Jurkat, Clone E6-1 (cell line): Measurements from ENCODE around the genes RPL9 and RBM47.

GRCh38 chr4:39231606-39232518 is 49.5 kb downstream of the WDR19 start:
- RRBS = no CpG with 5 or more reads among the region's 12 CpGs

- RRBS = no CpG with 5 or more reads among the region's 10 CpGs
Observed at GRCh38 chr4:39367072-39367651, 1.0 kb upstream of the RFC1 start.

- RRBS = no CpG with 5 or more reads among the region's 5 CpGs
Observed at GRCh38 chr4:39419101-39419480, 12.4 kb downstream of the KLB start.

DNA sequence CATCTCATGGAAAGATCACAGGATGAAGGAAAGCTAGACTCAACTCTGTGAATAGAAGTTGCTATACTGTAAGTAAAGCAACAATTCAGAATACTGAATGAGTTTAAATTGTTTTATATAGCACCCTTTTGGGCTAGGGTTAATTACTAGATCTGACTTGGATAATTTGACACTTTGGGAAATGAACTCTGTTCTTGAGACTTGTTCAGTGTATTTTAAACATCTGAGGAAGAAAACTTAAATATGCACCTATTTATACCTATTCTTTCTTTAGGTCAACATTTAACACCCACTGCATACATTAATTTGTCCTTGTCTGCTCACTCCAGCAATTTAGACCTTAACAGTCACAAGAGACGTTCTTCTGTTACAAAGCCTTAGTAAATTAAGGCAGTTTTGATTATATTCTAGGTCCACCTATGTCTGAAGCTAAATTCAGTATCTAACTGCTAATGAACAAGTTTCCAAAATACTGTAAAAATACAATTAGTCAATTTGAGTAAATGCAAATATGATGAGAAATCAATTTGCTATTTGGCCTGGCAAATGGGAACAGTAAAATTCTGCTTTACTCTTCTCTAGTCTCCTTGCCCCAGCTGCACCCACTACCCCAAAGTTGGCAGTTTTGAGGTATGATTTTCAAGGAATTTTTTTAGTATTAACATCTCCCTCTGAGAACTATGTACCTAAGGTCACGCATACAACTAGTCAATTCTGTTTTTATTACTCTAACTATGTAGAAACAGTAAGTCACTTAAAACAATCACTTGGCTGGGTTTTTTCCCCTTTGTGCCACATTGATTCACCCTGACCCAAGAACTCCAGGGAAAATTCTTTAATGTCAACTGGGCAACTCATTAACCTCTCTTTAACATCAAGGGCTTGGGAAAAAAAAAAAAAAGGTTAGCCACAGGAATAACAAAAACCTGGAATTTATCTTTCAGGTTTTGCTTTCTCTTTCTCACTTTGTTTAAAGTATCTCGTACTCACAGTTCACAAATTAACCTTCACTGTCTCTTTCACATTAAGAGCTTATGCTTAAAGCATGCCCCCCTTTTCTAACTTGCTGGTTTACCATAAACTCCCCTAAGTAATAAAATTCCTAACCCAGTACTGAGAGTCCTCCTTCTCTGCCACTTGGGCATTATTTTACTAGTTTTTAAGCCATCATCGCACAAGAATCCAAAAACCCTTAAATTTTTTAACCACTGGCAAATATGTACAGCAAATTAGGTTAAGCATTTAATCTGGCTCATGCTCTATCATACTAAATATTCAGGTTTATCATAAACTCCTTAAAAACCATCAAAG is 8.3 kb downstream of the RPL9 start:
- RRBS = no CpG with 5 or more reads among the region's 4 CpGs

DNA sequence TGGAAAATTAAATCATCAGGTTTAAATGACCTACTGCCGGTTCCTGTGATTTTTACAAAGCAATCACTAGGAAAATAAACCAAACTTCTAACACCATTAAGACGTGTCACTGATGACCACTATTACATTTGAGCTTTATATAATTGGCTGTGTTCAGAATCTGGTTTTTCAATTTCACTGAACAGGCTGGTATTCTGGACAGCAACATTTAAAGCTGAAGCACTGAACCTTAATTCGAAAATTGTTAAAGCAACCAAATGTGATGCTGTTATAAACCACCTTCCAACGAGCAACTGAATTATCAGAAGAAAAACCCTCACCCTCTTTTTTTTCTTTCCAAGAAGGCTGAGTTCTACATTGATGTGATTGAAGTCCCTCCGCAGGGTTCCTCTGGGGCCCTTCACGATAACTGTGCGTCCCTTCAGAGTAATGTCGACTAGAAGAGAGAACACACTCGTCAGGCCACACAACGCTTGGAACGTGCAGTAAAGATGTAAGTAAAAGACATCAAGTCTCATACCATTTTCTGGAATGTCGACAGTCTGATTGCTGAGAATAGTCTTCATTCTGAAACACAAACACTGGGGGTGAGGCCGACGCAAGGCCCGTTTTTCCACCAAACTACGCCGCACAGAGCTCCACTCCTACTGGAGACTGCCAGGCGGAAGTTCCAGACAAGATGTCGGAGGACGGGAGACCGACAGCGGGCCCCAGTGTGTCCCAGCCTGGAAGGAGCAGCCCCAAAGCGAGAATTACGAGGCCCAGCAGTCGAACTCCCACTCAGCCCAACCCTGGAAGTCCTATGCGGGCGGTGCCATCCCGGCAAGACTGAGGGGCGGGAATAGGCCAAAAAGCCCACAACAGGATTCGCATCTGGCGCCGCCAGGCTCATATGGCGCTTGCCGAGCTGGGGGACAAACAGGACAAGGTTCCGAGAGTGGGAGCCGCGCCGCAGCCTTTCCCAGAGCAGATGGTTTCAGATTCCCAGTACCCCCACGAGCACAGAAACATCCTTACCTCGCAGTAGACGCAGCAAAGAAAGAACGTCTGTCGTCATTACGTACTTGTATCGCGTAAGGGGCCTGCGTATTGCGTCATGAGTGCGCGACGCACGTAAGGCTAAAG is at the start of gene RPL9:
Gene RPL9 (minus strand): TSS at position 1,049 of the 1,125 bp plus-strand sequence.
- RRBS = no CpG with 5 or more reads among the region's 52 CpGs

DNA sequence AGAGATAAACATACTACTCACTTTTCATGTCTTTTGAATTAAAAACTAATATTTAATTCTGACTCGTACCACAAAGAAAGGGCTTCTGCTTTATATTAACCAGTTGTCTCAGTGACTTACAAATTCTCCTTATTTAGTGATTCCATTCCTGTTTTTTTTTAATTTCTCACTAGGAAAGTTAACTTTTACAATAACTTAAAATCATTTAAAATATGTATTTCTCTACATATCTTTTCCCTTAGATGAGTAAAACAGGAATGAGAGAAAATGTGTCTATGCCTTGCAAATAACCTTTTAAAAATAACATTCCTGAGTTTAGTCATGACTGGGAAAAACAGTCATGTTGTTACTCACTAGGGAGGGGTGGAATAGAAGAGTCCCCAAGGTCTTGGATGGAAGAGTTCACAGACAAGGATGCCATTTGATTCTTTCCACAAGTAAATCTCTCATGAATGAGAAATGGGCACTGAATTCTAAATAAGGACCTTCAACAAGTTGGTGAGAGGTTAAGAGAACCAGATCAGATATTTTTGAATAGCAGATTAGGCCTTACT is 25.3 kb downstream of the UGDH start:
- RRBS = no CpG with 5 or more reads among the region's 1 CpG

DNA sequence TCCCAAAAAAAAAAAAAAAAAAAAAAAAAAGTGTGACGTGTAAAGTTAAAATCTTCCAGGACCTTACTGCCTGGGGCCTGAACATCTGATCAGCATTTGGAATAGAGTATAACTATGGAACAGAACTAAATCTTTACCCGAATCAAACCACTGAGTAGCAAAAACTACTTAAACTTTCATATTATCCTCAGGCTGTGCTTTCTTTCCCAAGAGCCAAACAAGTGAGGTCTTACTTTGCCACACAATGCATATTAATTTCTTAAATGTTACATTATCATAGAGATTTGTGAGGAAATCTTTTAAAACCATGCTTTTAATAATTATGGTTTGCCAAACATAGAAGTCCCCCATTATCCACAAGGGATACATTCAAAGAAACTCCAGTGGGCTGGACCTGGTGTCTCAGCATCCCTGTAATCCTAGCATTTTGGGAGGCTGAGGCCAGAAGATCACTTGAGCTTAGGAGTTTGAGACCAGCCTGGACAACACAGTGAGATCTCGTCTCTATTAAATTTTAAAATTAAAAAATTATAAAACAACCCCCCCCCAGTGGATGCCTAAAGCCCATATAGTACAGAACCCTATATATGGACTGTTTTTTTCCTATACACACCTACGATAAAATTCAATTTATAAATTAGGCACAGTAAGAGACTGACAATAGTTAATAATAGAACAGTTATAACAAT is 2.4 kb downstream of the SMIM14 start:
- RRBS = no CpG with 5 or more reads among the region's 4 CpGs

- RRBS = no CpG with 5 or more reads among the region's 14 CpGs
Observed at GRCh38 chr4:39753348-39754230, 55.7 kb downstream of the UBE2K start.

DNA sequence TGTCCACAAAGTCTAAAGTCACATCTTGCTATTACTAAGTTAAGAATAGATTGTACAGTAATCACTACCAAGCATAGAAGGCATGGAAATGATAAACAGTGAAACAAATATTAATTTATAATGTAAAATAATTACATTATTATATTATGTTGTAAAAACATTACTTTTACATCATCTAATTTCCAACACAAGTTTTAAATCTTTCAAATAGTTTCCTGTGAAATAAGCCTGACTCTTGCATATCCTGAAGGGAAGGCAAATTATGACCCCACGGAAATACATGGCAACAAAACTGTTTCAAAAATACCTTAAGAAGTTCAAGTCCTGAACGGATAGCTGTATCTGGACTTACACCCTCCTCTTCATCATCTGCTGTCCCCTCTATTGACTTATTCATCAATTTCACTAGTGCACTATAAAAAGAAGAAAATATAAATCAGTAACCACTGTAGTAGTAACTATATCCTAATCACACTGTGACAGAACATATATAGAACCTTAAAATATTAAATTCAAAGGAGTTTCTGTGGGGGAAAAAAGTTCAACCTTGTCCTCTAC is 98.2 kb downstream of the PDS5A start:
- RRBS = no CpG with 5 or more reads among the region's 2 CpGs

GRCh38 chr4:40121385-40121864 is 64.8 kb downstream of the N4BP2 start:
- RRBS = no CpG with 5 or more reads among the region's 4 CpGs

DNA sequence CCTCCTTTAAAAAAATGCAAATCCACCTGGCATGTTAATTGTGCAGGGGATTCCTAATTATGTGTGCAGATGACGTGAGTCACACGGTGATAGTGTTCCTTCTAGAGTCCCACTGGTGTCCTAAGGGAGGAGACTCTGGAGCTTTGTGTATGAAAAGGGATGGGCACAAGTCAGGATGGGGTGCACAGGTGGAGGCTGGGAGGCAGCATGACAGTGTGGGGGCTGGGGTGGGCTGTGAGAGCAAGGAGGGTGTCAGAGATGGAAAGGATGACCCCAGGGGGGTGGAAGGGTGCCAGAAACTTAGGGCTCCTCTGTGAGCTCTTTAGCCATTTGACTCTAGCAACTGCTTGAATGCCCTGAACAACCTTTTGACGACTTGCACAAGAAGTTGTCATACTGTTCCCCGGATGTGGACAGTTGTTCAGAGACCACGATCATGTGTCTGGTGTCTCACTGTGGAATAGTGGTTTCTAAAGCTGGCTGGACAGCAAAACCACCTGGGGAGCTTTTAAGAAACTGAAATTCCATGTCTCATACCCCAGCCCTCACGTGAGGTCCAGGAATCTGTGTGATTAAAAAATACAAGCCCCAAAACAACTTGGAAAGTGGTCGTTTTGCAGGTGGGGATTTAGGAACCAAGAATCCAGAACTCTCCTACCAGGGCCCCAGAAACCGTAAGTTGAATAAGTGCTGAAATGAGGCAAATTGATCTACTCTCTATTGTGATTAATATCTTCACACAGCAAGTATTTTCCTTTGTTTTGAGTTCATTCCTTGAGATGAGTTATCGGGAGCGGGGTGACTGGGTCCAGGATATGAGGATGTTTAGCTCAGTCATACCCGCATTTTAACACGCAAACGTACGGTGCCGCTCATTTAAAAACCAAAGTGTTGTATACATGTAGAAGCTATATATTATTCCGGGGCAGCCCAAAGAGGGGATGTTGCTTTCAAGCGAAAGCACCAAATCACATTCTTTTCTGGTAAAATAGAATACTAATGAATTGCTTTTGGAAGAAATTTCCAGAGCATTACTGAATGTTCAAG is 3.4 kb downstream of the RHOH start:
- RRBS = no CpG with 5 or more reads among the region's 17 CpGs

- RRBS = no CpG with 5 or more reads among the region's 1 CpG
Observed at GRCh38 chr4:40219468-40219738, 22.6 kb downstream of the RHOH start.

DNA sequence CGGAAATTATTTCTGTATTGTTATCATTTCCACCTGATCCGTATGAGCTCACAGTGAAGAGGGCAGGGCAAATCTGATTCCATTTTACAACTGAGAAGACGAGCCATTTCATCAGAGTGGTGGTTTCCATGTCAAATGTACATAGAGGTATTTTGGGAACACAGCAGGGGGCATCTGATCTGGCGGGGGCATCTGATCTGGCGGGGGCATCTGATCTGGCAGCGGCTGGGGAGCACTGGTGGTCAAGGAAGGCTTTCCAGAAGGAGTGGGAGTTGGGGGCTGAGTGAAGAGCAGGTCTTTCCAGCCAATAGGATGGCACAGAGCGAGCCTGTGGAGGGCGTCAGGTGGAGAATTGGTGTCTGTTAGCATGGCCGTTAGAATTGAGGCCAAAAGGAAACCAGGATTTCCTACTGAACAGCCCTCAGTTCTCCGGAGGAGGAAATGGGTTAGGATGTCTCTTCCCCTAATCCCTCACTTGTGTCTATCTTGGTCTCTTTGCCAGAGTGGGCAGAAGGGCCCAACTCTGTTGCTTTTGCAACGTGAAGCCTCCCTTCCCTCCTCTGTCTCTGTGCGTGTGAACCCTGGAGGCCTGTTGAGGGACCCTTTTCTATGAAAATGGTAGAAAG is 41.3 kb downstream of the RHOH start:
- RRBS = no CpG with 5 or more reads among the region's 12 CpGs

DNA sequence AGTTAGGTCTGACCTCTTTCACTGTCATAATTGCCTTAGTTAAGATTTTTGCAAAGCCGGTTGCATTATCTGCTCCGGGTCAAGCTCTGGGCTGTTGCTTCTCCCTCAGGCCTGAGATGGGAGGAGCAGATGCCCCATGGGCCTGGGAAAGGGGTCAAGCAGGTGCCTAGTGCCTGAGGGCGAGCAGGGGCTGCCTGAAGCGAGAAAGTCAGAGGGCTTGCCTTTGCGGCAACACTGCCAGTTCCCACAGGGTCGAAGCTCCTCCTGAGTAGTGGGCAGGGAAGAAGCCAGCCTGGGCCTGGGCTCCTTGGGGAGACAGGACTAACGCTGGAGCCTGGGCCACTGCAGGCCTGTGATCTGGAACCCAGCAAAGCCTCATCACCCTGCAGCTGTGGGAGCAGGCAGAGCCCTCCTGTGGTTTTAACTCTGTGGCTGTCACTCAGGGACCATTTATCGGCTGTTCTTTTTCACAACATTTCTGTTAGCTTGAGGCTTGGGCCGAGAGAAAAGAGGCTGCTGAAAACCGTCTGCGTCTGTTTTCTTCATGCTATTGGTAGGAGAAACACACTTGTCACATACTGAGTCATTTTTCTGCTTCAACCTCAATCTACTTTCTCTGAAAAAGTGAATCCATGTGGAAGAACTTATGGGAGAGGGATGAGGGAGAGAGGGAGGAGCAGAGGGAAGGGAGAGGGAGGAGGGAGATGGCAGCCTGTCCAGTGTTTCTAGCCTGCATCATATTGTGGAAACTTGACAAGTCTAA is 68.3 kb downstream of the RHOH start:
- RRBS = no CpG with 5 or more reads among the region's 11 CpGs

DNA sequence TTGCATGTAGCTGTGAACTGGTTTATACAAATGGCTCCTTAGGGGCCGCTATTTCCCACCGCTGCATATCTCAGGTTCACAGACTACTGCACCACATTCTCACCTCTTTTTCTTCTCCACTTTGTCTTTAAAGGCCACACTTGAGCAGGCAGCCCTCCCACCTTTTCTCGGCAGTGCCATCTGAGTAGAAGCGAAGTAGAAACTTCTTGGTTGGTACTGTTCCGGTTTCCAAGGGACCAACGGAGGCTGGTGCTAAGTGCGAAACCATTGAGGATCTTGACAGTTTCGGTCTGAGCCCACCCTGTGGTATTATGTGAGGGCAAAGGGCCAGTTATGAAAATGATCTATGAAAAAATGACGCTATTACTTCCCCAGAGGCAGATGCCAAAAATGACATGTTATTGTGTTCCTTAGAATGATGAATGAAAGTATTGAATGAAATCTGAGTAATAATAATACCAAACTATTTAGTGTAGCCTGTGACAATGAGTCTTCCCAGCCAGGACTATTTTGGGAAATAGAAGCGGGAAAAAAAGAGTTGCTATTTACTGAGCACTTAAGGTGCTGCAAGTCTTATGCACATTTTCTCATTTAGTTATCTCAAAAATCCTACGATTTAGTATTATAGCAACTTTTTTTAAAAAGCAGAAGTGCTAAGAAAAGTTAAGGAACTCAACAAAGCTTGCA is 29.7 kb upstream of the CHRNA9 start:
- RRBS = no CpG with 5 or more reads among the region's 11 CpGs

DNA sequence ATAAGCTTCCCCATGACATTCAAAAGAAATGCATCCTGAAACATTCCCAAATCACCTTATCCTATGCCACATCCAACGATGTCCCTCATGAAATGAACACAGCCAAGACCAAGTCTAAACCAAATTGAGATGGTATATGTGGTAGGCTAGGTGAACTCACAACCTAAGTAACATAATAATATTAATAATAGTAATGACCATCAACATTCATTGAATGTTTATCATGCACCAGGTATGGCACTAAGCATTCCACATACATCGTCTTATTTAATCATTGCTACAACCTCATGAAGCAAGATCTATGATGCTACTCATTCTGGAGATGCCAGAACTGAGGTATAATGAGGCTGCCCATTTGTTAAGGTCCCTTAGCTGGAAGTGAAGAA is 137.8 kb downstream of the CHRNA9 start:
- RRBS = no CpG with 5 or more reads among the region's 2 CpGs

DNA sequence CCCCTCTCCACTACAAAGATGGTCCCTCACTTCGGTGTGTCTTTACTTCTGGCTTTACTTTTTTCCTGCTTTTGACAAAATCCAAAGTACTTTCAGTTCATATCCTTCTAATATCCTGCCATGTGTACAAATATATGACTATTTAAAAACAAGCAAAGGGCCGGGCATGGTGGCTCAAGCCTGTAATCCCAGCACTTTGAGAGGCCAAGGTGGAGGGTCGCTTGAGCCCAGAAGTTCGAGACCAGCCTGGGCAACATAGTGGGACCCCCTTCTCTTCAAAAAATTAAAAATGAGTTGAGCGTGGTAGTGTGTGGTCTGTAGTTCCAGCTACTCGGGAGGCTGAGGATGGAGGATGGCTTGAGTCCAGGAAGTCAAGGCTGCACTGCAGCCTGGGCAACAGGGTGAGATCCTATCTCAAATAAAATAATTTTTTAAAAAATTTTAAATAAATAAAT is 132.5 kb downstream of the RBM47 start:
- RRBS = no CpG with 5 or more reads among the region's 6 CpGs

GRCh38 chr4:40629227-40630378 is at the start of gene RBM47:
Gene RBM47 (minus strand): TSS chr4:40629864.
- RRBS = 72% methylated on average over 17 of the region's 57 CpGs

GRCh38 chr4:40734590-40734945 is 15.2 kb upstream of the NSUN7 start:
- RRBS = no CpG with 5 or more reads among the region's 5 CpGs